OCI-LY7 (cell line): Measurements from ENCODE around the genes MCCC1 and ECE2.

- PRO-cap = no peak
- RAMPAGE, long total RNA = no peak
These were observed 225.6 kb upstream of the ATP11B start for GRCh38 chr3:182567741-182568030.

GRCh38 chr3:182682511-182683279 lies 110.6 kb upstream of the ATP11B start:
- PRO-cap = no peak
- RAMPAGE, long total RNA = no peak

- PRO-cap = no peak
- RAMPAGE, long total RNA = no peak
These were observed 88.3 kb upstream of the ATP11B start for GRCh38 chr3:182705059-182705399.

GRCh38 chr3:182793704-182794615 lies 656 bp downstream of the ATP11B start:
- PRO-cap = bidirectional peak, plus-strand start at chr3:182793885, minus-strand start at chr3:182793753; bidirectional peak, plus-strand start at chr3:182794192, minus-strand start at chr3:182794078; bidirectional peak, plus-strand start at chr3:182794507, minus-strand start at chr3:182794483
- RAMPAGE, long total RNA = no peak

- PRO-cap = no peak
- RAMPAGE, long total RNA = no peak
These were observed 58.4 kb upstream of the DCUN1D1 start for GRCh38 chr3:183038671-183039258.

- PRO-cap = bidirectional peak, plus-strand start at chr3:183099039, minus-strand start at chr3:183098939; bidirectional peak, plus-strand start at chr3:183099742, minus-strand start at chr3:183099539
- RAMPAGE, long total RNA = no peak
These were observed at the start of gene MCCC1 for GRCh38 chr3:183098376-183099635. MCCC1 (minus strand) TSS chr3:183099496.

DNA sequence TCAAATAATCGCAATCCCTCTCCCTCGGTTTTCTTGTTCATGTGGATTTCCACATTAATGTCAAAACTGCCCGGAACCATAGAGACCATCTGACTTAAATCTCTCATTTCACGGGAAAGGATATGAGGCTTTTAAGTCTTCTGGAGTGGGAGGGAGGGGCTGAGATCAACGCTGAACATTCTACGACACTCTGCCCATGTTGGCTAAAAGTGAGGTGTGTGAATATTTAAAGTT lies 9.4 kb downstream of the LAMP3 start:
- PRO-cap = no peak
- RAMPAGE, long total RNA = no peak

DNA sequence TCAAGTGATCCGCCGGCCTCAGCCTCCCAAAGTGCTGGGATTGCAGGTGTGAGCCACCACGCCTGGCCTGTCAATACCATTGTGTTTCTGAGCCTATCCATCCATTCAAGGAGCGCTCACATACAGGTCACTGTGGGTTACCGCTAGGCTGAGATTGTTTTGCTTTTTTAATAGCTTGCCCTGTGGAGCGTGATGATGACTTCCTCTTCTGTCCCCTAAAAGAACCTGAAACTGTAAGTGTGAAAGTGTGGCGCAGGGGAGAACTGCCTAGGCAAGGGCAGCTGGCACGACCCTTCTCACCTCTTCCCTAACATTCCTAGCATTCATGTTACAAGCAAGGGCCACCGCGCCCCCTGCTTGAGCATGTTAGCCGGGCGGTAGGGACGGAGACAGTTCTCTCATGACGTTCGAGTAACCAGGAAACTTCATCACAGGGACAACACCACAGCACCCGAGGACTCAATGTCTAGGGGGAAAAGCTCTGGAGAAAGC lies 867 bp downstream of the LAMP3 start:
- PRO-cap = no peak
- RAMPAGE, long total RNA = no peak

- PRO-cap = no peak
- RAMPAGE, long total RNA = no peak
These were observed 41.0 kb upstream of the B3GNT5 start for GRCh38 chr3:183212024-183212460.

DNA sequence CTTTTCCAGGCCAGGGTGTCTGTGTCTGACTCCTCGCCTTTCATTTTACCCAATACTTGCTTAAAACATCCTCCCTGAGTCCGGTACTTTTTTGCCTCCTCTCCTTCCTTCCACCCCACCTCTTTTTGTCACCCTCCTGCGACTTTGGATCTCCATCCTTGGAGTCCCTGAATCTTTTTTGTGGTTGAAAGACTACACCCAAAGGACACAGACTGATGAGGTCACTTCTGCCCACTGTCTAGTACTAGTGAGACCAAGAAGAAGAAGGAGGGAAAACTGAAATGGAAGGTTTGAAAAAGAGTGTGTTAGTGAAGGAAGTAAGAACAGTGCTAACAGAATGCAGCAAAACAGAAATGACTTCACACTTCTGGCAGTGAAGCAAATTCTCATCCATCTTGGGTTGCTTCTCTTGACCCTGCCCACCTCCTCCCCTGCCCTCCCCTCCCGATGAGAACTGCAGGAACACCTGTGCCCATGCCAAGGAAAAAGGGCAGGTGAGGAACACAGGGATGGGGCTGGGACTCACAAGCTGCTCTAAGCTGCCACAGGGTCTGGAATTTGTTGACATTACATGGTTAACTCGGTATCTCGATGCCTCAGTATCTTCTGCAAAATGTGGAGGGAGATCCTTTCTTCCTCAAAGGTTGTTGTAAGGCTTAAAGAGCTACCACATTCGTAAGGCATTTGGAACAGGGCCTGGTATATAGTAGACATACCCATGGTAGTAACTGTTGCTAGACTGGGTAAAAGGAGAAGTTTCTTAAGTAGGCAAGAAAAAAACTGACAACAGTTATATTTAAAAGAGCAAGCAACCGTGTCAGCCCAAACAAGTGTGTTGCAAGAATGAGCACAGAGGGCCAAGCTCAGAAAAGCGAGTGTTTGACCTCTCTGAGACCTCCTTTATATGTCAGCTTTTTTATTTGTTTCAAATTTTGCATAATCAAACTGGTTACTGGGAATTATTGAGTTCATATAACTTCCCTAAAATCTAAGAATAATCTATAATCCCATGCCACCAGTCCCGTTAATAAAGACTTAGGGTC lies 6.9 kb downstream of the B3GNT5 start:
- PRO-cap = no peak
- RAMPAGE, long total RNA = no peak

DNA sequence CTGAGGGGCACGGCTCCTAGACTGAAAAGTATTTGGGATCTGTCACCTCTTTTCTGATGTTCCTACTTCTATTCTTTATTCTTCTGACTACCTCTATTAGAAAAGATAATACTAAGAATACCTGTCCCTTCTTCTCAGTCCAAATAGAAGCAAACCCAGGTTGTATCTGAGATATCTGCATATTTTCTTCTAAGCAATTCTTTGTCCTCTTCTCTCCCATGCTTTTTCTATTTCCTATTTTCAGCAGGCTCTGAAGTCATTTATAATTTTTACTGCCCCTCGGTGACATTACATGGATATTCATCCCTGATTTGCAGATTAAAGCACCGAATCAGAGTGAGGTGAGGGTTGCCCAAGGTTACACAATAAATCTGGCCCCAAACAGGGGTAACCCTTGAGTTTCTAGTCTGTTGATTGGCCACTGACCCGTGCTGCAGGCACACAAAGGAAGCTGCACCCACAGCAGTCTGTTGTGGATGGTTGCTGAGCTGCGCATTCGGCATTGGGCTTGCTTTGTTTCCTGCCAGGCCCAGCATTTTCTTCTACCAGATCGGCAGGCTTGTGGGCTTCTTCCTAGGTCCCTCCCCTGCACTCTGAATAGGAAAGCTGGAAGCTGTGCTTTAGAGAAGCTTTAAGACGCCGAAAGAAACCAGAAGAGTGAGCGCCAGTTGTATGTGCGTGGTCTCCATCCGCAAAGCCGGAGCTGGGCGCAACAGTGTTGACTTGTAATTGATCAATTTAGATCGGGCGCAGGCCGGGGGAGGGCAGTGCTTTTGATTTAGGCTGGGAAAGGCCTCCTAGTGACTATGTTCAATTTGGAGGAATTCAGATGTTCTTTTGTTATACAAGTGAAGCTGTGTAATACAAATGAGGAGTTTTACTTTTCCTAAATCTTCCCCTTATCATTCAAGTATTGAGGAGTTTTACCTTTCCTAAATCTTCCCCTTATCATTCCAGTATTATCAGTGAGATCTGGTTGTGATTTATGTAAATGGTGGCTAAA lies 12.1 kb downstream of the B3GNT5 start:
- PRO-cap = no peak
- RAMPAGE, long total RNA = no peak

GRCh38 chr3:183269358-183270469 lies 16.7 kb downstream of the B3GNT5 start:
- PRO-cap = no peak
- RAMPAGE, long total RNA = no peak

- PRO-cap = no peak
- RAMPAGE, long total RNA = no peak
These were observed 60.7 kb upstream of the MCF2L2 start for GRCh38 chr3:183489140-183489502.

GRCh38 chr3:183580200-183580763 lies 24.8 kb upstream of the KLHL6 start:
- PRO-cap = no peak
- RAMPAGE, long total RNA = no peak

- PRO-cap = no peak
- RAMPAGE, long total RNA = no peak
These were observed 8.3 kb upstream of the KLHL24 start for GRCh38 chr3:183627105-183627582.

DNA sequence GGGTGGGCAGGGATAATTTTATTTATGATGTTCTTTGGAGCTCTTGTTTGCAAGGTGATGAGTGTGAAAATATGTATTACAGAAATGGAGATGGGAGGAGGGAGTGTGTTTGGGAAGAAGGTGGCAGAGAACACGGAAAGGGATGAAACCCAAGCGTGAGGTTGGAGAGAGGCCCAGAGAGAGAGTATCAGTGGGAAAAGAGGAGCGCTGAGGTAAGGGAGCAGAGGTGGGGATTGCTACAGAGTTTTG lies 5.6 kb upstream of the KLHL24 start:
- PRO-cap = no peak
- RAMPAGE, long total RNA = no peak

DNA sequence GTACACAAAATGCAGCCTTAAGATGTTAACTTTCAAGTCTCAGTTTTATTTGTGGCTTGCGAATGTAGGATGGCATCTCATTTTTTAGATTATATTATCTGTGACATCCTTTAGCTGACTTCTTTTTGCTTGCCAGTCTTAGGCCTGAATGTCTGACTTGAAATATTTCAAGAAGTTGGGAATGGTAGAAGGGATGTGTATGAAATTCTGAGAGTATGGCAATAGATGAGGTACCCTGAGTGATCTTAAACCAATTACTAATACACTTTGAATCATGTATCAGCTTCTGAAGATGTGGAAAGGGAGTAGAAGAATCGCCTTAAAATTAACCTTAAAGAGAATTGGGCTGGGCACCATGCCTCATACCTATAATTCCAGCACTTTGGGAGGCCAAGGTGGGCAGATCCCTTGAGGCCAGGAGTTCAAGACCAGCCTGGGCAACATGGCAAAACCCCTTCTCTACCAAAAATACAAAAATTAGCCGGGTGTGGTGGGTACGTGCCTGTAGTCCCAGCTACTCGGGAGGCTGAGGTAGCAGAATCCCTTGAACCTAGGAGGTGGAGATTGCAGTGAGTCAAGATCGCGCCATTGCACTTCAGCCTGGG lies 13.1 kb downstream of the KLHL24 start:
- PRO-cap = no peak
- RAMPAGE, long total RNA = no peak

GRCh38 chr3:183775635-183776193 lies 49.7 kb downstream of the MAP6D1 start:
- PRO-cap = no peak
- RAMPAGE, long total RNA = no peak

DNA sequence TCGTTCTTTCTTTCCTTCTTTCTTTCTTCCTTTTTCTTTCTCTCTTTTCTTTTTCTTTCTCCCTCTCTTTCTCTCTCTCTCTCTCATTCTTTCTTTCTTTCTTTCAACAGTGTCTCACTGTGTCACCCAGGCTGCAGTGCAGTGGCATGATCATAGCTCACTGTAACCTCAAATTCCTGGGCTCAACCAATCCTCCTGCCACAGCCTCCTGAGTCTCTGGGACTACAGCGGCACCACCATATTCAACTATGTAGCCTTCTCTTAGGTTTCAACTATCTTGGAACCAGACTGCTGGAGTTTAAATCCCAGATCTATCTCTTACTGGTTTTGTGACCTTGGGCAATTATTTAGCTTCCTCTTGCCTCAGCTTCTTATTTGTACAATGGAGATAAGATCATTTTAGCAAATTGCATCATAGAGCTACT lies 27.2 kb upstream of the PARL start:
- PRO-cap = no peak
- RAMPAGE, long total RNA = no peak

- PRO-cap = no peak
- RAMPAGE, long total RNA = no peak
These were observed at the start of gene ECE2 for GRCh38 chr3:184275776-184276443. ECE2 (plus strand) TSS chr3:184276022.